Left common carotid artery plus branches (tissue), 1 donor: ENCODE measurements around a stretch of chr16.

DNA sequence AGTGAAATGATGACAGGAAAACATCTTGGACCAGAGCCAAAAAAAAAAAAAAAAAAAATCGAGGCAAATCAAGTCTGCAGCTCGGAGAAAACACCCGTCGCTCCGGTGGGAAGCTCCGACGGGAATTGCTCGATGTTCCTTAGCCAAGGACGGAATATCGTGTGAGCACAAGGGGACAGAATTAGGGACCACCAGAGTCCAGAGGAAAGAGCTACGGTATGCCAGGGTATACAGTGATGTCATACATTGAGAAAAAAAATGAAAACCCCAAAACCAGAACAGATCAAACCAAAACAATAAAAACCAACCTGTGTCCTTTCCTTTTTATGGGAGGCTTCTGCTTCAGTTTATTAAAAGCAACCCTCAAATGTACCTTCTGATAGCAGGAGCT is 185.1 kb upstream of the ZFHX3 start:
- PRO-cap = no peak

GRCh38 chr16:73525531-73525794 is 477.5 kb upstream of the ZFHX3 start:
- PRO-cap = no peak

DNA sequence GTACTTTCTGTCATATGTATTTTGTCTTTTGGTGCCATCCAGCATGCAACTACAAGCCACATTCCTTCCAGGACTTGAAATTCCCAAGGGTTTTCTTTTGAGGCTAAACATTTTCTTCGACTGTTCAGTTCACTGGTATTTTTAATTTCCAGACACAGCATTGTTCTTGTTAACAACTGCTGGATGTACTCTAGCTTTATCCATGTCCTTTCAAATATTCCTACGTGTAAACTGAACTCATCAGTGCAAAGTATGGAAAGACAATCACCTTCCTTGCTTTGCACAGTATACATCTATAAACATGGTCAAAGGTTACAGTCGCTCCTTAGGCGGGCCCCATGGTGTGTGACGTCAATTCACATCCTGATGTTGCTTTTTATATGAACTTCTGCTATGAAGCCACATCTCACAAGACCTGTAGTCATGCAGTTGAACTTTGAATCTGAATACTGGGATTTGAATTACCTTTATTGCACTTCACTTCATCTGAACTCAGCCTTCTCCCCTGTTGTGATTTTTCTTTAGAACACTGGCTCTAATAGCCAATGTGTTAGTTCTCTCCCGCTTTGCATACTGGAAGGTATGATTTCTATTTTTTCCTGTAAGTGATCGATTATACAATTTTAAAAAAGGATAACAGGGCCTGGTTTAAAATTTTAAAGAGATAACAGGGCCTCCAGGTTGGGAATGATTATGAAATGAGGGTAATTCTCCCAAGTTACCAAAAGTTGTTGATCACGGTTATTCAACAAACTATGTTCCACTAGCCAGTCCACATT is 447.6 kb upstream of the PSMD7 start:
- PRO-cap = no peak

GRCh38 chr16:74306953-74307878 is 10.6 kb downstream of the PSMD7 start:
- PRO-cap = no peak

- PRO-cap = no peak
These were observed 265 bp upstream of the CLEC18B start for GRCh38 chr16:74421588-74421897.

DNA sequence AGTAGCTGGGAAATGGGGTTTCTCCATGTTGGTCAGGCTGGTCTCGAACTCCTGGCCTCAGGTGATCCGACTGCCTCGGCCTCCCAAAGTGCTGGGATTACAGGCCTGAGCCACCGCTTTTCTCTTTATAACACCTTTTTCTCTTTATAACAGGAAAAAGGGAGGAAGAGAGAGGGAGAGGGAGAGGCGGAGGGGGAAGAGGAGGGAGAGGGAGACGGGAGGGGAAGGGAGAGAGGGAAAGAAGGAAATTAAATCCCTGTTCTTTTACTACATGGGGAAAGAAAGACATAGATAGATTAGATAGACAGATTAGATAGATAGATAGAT is 841 bp downstream of the RFWD3 start:
- PRO-cap = no peak

GRCh38 chr16:74748578-74748974 is 26.0 kb downstream of the FA2H start:
- PRO-cap = no peak

GRCh38 chr16:74942088-74942414 is 42.9 kb downstream of the WDR59 start:
- PRO-cap = no peak

DNA sequence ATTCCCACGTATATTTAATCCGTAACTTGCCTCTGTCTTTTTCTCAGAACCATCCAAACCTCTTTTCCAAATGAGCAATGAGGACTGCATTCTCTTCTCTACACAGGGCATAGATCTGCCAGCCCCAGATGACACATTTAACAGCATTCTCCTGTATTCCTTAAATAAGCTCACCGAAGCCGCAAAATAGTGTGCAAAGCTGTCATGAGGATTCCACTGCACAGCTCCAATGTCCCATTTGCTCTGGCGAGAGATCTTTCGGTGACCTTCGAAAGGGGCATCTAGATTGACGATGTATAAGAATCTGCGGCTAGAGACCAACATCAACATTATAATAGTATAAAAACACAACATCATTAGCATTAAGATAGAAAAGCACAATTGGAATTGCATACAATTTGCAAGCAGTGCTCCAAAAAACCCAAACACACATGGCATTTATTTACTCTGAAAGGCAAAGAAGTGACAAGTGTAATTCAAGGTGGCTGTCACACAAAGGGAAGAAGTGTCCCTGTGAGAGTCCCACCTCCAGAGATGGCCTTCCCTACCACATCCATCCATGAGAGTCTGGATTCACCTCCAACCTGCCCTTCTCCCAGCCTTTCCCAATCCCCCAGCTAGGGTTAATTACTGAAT is 28.5 kb downstream of the WDR59 start:
- PRO-cap = no peak

DNA sequence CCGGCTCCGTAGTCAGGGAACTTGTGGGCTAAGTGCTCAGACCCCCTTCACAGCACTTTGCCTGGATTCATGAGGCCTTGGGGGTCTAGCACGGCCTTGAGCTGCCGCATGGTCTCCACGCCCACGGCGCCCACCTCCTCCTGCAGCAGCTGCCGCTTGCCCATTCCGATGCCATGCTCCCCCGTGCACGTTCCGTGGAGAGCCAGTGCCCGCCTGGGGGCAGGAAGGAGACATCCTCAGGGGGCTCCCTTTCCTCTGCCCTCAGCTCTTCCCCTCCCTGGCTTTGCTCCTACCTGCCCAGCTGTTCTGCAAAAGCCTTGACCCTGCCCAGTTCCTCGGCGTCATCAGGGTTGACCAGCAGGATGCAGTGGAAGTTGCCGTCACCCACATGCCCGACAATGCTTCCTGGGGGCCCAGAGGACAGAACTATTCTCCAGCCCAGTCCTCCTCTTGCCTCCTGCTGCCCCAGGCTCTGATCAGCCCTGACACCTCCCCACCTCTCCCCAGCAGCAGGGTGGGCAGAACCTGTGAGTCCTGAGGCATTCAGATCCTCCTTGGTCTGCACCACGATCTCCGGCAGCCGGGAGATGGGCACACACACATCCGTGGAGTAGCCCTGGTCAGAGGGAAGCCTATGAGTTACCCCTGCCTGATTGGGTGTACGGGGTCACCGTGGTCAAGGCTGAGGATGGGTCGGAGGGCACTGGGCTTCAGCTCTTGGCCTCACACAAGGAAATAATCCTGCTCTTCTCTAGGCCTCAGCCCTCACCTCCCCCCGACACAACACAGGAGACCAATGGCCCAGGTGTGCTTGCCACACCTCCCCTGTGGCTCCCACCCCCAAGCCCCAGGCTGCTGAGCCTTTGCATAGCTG is 4.0 kb downstream of the LDHD start:
- PRO-cap = no peak

DNA sequence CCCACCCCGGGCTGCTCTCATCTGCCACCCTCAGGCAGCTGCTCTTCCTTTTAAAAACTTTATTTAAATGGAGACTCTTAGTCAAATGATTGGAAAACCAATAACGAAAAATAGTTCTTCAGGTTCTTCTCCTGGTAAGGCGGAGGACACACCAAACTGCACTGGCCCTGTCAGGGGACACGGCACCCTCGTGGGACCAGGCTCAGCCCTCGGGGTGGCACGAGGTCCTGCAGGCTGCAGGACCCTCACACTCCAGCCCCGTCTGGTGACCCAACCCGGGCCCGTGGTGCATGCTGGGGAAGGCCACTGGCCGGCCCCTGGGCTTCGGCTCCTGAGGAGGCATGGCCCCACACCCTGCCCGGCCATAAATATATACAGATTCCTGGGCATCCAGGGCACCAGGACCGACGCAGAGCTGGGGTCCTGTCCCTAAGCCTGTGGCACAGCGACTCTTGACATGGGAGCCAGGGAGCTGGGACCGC is 10.2 kb downstream of the CTRB1 start:
- PRO-cap = no peak

DNA sequence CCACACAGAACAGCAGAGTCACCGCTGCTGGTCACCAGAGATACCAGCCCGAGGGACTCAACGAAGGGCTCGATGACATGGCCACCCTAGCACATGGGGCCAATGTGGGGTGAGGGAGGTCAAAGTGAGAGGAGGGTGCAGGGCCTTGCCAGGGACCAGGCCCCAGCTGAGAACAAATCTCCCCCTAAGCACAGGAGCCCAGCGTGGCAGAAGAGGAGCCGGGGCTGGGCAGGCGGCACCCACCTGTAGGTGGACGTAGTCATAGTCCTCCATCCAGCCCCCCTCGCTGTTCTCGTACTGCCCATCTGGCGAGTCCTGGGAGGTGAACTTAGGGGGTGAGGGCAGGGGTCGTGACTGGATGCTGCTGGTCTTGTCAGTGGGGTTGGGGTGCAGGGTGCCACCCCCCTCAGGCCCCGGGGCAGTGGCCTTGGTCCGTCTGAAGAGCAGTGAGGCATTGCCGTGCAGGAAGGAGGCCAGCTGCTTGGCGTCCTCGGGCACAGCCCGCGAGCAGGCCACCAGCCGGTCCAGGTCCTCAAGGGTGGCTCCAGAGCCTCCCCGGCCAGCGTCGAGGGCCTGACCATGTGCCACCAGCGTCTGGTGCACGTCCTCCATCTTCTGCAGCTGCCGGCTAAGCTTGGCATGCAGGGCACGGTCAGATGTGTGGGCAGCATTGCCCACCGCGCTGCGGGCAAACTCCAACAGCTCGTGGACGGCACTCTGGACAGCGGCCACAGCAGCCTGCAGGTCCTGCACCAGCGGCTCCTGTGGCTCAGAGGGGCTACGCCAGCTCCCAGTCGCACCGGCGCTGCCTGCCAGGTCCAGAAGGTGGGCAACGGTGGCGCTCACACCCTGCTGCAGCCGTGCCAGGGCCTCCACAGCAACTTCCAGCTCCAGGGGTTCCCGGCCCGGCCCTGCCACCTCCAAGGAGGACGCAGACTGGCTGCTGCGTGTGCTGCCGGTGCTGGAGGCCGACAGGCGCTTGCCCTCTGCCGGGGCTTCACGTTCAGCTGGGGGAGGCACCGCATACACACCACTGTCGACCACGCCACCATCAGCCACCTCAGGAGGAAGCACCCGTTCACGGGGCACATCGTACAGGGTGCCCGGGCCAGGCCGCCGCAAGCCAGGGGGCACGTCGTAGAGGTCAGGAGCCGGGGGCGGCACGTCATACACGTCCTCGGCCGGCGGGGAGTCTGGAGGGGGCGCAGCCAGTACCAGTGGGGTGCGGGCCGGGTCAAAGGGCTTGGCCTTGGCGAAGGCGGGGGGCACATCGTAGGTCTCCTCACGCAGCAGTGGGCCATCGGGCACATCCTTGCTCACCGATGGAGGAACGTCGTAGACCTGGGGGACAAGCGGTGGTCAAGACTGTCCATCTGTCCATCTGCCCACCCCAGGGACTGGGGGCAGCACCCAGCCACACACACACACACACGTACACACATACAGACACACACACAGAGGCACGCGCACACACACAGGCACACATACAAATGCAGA is 16.2 kb downstream of the BCAR1 start:
- PRO-cap = no peak

DNA sequence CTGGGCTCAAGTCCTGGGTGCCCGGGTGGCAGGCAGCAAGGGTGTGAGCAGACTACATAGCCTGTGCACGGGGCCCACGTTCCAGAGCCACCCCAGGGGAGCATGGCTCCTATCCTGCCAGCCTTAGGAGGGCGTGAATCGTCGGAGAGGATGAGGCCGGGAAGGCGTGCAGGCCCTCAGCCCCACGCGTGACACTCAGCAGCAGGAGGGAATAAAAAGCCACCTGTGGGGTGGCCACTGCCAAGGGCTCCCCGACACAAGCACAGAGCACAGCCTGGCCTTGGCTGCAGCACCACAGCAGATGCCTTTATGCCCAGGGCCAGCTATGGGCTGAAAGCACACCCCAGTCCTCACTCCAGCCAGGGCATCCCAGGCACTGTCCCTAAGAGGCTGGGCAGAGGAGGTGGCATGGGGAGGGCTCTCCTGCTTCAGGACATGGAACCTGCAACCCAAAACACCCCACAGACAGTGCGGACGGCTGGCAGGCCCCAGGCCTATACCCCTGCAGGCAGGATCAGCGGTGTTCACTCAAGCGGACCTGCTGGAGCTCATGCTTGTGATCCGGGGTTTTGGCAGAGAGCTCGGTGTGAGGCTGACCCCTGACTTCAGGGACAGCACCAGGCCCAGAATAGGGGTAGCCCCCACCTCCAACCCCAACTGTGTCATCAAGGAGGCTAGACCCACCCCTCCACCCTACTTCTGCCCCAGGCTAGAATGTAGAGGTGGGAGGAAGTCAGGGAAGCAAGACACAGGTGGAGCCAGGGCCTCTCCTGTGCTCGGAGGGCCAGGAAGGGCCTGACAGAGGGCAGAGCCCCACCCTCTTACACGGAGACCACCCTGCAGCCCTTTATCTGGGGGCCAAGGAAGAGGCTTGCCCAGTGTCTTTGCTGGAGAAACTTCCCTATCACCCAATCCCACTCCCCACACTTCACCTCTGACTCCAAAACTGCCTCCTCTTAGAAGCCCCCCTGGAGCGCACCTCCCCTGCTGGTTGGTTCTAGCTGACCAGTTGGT is 2.5 kb downstream of the BCAR1 start:
- PRO-cap = no peak

GRCh38 chr16:75287653-75288256 is 36.3 kb upstream of the BCAR1 start:
- PRO-cap = no peak

GRCh38 chr16:75305065-75305996 is 53.9 kb upstream of the BCAR1 start:
- PRO-cap = unidirectional peak, minus-strand start at chr16:75305461

DNA sequence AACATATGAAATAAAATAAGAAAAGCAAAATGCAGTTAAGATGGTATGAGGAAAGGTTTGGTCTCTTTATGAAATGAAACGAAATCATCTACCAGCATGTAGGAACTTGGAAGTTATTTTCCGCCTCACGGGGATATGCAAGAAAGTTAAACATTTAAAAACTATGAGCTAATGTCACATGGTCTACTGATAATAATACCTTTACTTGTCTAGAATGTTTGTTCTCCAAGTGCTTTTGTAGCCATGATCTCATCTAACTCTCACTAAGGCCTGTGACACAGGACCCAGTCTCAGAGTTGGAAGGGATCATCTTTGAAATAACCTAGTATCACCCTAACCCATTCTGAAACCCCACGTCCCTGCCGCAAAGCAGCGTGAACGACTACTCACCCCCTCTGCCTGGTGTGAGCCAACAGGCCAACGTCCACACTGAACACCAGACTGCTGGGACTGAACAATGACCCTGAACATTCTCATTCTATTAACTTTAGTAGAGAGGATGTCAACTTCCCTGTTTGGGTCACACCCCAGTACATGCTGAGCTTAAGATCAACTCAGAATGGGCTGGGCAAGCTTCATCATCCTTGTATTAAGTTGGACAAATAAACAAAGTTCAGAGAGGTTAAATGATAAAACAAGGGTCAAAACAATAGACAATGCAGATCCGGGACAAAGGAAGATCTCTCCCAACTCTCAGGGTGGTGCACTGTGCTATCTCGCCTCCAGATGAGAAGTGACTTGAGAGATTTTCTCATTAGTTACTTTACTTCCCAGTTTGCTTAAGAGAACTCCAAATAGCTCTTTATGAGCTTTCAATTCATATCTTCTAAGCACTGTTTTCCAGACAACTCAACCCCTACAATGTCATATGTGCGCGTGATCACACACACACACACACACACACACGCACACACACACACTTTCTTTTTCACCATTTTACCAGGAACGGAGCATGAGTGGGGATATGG is 54.9 kb upstream of the BCAR1 start:
- PRO-cap = no peak

DNA sequence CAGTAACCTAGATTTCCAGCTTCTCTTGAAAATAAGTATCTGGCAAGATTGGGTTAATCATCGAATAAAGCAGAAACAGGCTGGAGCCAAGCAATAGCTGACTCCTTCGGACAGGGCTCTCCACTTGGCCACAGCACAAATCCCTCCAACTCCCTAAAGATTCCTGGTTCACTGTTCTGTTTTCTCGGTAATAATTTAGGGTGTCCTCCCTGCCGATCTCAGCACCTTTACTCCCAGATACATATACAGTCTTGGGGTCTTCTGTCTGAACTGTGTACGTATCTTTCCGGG is 8.9 kb upstream of the CFDP1 start:
- PRO-cap = no peak

DNA sequence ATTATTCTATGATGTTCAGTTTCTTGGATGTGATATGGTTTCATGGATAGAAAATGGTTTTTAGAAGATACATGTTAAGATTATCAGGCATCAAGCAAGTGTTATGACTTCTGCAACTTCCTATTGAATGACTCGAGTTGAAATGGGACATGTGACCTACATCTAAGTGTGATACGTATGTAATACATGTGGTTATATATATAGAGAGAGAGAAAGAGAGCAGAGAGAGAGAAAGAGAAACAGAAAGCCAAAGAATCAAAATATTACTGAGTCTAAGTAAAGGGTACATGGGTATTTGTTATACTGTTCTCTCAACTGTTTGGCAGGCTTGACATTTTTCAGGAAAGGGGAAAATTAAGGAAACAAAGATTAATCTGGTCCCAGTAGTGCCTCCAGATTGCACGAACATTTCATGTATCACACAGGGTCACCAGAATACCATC is 1.6 kb downstream of the TMEM170A start:
- PRO-cap = no peak

DNA sequence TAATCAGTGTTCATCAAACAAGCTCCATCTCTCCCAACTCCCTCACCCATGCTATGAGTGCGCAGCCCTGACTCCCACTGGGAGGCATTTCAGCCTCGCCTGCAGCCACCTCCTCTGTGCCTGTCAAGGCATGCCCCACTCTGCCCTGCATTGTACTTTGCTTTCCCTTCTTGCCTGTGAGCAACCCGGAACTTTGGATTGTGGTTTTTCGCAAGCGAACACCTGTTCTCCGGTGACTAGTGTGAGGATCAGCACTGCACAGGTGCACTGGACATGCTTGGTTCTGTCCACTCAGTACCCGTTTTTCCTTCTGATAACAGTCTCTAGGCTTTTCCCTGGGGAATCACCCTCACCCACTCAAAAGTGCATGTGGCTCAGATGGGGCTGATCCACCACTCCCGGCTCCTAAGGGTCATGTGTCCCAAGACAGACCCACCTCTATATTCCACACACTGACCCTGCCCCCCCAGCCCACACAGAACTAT is 9.1 kb downstream of the CHST6 start:
- PRO-cap = no peak

GRCh38 chr16:75501662-75502126 is 6.5 kb upstream of the CHST6 start:
- PRO-cap = no peak